Monocyte (primary cell): ENCODE measurements around the genes RAB11FIP4 and PSMD11.

- PRO-cap, 2 experiments: no peak in any of the 2 experiments
Measured at GRCh38 chr17:30519686-30520287, 42.6 kb downstream of the GOSR1 start.

DNA sequence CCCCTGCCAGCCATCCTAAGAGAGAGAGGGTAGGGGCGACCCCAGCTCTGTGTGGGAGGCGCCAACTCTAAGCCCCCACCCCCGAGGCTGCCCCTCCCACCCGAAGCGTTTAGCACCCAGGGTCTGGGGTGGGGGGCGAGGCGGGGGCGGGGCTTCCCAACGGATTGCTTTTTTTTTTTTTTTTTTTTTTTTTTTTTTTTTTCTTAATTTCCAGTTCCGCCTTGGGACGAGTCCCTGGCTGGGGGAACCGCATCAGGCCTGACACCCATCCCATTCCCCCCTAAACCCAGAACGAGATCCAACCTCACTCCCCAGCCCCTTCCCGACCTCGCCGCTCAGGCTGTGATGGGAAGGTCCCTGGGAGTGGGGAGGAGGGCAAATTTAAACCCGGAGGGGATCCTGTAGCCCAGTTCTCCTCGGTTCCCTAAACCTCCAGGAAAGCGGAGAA lies 169.1 kb downstream of the GOSR1 start:
- PRO-cap, 2 experiments: no peak in any of the 2 experiments

GRCh38 chr17:30922187-30923219 lies 758 bp downstream of the ADAP2 start:
- PRO-cap, 2 experiments: peak in 1 of 2 experiments; most common minus-strand start chr17:30922697 (in 1)

- PRO-cap, 2 experiments: no peak in any of the 2 experiments
Measured at GRCh38 chr17:30991169-30991534, 20.3 kb downstream of the RNF135 start.

DNA sequence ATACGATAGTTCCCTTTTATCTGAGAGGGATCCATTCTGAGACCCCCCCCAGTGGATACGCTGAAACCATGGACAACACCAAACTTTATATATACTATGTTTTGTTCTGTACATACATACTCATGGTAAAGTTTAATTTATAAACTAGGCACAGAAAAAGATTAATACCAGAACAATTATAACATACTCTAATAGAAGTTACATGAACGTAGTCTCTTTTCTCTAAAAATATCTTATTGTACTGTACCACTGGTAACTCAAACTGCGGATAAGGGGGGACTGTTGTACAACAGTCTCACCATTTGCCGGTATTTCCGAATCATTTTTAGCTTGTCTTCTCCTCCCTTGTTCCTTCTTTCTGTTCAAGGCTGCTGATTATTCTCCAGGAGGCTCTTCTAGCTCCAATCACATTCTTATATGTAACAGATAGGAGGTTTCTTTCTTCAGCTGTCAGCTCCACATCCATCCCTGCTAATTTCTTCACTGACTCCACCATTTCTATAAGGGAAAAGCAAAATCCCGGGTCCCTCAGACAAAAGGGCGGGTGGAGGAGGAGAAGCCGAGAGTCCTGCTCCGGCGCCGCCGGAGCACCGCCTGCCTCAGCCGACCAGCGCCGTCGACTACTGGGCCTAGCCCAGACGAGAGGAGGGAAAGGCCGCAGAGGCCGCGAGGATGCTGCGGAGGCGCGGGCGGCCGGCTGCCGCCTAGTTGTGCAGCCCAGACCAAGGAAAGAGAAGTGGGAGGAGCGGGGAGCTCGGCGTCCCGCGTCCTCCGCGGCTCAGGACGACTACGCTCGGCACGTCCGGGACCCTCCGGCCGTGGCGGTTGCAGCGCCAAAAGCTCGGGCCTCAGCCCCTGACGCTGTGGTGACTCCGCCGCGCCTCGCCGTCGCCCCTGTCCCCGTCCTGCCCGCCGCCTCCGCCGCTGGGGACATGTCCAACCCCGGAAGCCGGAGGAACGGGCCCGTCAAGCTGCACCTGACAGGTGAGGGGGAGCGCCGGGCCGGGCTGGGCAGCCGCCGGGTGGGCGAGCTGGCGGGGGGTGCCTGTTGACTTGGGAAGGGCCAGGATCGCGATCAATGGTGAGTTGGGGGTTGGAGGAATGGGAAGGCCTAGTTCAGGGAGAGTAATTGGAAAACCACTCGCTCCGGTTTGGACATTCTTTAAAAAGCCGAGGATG lies 37.4 kb downstream of the RNF135 start:
- PRO-cap, 2 experiments: peak in 2 of 2 experiments; most common plus-strand start position 637 of the sequence (in 1); most common minus-strand start position 622 of the sequence (in 2)

DNA sequence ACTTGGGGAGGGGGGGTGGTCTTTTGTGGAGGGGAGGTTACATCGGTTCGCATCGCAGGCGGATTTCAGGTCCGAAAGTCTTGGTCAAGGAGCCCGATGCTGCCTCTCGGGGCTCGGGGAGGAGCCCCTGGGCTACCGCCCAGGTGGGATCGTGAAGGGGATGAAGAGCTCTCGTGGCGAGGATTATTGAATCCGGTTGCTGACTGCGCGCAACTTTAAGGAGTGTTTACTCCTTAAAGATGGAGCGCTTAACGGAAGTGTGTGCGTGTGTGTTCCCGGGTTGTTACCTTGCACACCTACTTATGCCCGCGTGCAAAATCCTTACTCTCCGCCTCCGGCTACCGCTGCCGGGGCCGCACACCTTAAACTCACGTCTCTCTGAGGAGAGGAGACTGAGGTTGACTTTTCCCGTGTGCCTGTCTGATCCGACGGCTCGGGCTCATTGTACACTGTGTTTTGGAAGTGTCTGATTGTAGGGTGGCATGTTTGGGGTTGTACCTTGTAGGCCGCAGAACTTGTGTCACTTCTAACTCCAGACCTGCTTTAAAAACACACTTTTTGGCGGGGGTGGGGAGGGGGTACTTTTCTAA lies 38.3 kb downstream of the RNF135 start:
- PRO-cap, 2 experiments: no peak in any of the 2 experiments

DNA sequence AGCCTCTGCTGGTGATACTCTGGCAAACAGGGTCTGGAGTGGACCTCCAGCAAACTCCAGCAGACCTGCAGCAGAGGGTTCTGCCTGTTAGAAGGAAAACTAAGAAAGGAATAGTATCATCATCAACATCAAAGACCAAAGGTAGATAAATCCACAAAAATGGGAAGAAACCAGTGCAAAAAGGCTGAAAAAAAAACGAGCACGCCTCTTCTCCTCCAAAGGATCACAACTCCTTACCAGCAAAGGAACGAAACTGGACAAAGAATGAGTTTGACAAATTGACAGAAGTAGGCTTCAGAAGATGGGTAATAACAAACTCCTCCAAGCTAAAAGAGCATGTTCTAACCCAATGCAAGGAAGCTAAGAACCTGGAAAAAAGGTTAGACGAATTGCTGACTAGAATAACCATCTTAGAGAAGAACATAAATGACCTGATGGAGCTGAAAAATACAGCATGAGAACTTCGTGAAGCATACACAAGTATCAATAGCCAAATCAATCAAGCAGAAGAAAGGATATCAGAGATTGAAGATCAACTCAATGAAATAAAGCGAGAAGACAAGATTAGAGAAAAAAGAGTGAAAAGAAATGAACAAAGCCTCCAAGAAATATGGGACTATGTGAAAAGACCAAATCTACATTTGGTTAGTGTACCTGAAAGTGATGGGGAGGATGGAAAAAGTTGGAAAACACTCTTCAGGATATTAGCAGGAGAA lies 82.6 kb downstream of the NF1 start:
- PRO-cap, 2 experiments: no peak in any of the 2 experiments

DNA sequence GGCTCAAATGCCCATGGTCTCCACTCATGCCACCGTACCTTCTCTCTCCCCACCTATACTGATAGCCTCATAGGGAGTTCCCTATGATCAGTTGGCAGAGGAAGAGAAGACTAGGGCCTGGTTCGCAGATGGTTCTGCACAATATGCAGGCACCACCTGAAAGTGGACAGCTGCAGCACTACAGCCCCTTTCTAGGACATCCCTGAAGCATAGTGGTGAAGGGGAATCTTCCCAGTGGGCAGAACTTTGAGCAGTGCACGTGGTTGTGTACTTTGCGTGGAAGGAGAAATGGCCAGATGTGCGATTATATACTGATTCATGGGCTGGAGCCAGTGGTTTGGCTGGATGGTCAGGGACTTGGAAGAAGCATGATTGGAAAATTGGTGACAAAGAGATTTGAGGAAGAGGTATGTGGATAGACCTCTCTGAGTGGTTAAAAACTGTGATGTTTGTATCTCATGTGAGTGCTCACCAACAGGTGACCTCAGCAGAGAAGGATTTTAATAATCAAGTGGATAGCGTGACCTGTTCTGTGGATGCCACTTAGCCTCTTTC lies 91.5 kb downstream of the NF1 start:
- PRO-cap, 2 experiments: no peak in any of the 2 experiments

GRCh38 chr17:31391379-31392077 lies at the start of gene RAB11FIP4:
RAB11FIP4 (plus strand) TSS chr17:31391675.
- PRO-cap, 2 experiments: no peak in any of the 2 experiments

DNA sequence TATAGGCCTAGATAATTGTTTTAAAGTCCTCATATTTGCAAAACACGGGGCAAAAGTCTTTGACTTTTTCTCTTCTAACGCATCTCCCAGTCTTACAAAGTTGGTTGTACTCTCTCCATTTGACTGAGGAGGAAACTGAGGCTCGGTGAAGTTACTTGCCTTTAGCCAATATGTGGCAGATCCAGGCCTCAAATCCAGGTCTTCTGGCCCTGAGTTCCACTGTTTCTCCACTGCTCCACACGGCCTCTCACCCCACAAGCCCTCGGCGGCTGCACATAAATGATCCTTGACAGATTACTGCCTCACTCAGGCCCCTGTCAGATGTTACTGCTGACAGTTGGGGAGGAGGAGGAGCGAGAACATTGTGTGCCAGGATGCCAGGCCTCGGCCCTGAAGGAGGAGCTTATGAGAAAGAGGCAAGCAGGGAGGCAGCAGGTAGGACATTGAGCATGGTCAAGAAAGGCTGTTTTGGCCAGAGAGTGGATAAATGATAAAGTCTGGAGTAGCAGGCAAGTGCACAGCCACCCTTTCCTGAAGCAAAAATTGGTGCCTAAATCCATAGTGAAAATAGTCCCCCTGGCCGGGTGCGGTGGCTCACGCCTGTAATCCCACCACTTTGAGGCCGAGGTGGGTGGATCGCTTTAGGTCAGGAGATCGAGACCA lies 88.6 kb downstream of the RAB11FIP4 start:
- PRO-cap, 2 experiments: no peak in any of the 2 experiments

DNA sequence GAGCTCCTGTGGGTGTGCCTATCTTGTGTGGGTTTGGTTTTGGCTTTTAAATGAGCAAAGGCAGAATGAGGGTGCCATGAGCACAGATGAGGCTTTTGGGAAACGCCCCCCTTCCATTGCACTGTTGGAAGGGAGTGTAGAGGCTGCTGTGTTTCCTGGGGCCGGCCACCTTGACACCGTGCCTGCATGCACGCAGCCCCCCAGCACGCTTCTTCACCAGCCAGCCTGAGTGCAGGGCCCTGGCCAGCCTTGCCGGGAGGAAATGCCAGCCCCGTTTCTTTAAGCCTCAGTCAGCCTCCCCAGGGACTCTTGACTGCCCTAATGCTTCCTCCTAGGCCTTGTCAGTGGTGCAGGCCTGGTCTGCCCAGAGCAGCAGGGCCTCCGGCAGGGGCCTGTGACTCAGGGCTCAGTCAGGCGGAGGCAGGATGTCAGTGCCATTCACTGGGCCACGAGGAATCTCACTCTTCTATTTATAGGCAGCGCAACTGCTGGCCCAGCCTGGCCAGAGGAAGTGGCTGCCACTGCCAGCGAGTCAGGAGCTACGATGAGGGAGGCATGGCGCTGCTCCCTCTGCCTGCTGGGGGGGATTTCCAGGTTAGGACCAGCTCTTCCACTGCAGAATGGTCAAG lies 205.0 kb downstream of the RAB11FIP4 start:
- PRO-cap, 2 experiments: peak in 2 of 2 experiments; most common plus-strand start position 521 of the sequence (in 1); most common minus-strand start position 424 of the sequence (in 1)

- PRO-cap, 2 experiments: no peak in any of the 2 experiments
Measured at GRCh38 chr17:31752268-31752467, 106.9 kb downstream of the COPRS start.

DNA sequence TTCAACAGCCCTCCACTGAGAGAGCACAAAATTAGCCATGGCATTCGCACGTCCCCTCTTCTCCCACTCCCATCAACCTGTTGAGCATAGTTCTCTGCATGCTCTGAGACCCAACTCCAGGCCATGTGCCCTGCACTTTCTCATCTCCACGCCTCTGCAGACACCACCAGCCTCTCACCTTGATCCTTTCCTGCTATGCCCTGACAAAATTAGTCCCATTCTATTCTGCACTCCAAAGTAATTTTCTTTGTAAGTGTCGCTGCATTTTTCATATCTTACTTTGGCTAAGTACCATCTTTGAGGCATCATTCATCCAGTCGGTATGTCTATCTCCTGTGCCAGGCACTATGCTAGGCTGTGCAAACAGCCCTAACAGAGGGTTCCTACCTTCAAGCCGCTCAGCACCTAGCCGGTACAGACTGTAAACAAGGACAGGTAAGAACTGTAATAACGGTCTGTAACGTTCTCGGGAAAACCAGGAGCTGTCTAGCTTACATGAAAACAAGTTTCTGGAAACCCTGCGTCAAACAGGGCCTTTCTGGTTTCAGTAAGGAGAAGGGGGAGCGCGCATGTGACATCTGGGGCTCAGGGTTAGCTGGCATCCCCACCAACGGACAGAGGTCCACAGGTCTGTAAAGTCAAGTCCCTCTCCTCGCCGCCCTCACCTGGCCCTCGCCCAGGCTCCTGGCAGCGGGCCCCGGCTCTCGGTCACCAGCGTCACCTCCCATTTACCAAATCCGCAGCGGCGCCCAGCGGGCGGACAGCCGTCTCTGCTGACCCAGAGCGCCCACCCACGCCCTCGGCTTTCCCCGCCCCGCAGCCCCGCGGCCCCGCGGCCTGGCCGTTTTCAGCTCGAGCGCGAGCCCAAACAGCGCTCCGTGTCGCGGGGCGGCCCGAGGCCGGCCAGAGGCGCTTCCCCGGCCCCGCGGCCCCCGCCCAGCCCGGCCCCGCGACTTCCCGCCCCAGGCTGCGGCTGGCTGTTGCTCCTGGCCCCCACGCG lies 651 bp downstream of the COPRS start:
- PRO-cap, 2 experiments: no peak in any of the 2 experiments

- PRO-cap, 2 experiments: no peak in any of the 2 experiments
Measured at GRCh38 chr17:31998500-31999082, 8.6 kb upstream of the LRRC37B start.

- PRO-cap, 2 experiments: no peak in any of the 2 experiments
Measured at GRCh38 chr17:32022055-32022575, 14.9 kb downstream of the LRRC37B start.

GRCh38 chr17:32310998-32311762 lies 30.8 kb downstream of the C17orf75 start:
- PRO-cap, 2 experiments: no peak in any of the 2 experiments

- PRO-cap, 2 experiments: no peak in any of the 2 experiments
Measured at GRCh38 chr17:32358300-32358924, 8.5 kb downstream of the ZNF207 start.

DNA sequence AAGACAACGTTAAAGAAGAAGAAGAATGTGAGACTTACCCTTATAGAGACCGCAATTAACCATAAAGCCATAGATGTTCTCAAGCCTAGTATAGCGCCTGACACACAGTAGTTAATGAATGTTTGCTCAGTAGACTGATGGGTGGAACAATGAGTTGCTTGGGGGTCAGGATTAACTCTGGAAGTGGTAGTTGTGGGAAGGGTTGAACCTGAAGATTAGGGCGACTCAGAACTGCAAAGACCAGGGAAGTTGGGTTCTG lies 40.8 kb upstream of the PSMD11 start:
- PRO-cap, 2 experiments: no peak in any of the 2 experiments

- PRO-cap, 2 experiments: peak in 2 of 2 experiments; most common plus-strand start chr17:32444521 (in 2); most common minus-strand start chr17:32444613 (in 1)
Measured at GRCh38 chr17:32443932-32444875, at the start of gene PSMD11. PSMD11 (plus strand) TSS chr17:32444510.

DNA sequence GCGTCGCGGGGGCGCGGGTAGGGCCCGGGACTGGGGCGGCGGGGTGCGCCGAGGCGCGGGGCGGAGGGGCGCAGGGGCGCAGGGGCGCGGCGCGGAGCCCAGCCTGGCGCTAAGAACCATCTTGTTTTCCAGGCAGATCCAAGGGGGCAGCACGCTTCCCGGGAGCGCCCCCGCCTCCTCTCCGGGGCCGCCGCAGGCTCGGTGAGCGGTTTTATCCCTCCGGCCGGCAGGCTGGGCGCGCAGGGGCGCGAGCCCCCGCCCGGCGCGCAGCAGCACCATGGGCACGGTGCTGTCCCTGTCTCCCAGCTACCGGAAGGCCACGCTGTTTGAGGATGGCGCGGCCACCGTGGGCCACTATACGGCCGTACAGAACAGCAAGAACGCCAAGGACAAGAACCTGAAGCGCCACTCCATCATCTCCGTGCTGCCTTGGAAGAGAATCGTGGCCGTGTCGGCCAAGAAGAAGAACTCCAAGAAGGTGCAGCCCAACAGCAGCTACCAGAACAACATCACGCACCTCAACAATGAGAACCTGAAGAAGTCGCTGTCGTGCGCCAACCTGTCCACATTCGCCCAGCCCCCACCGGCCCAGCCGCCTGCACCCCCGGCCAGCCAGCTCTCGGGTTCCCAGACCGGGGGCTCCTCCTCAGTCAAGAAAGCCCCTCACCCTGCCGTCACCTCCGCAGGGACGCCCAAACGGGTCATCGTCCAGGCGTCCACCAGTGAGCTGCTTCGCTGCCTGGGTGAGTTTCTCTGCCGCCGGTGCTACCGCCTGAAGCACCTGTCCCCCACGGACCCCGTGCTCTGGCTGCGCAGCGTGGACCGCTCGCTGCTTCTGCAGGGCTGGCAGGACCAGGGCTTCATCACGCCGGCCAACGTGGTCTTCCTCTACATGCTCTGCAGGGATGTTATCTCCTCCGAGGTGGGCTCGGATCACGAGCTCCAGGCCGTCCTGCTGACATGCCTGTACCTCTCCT lies 839 bp downstream of the CDK5R1 start:
- PRO-cap, 2 experiments: no peak in any of the 2 experiments